Kidney epithelial cell (primary cell): ENCODE measurements around a stretch of chr1.

- RAMPAGE, long total RNA, result no peak
- RRBS, result no CpG with 5 or more reads among the region's 18 CpGs
Observed at GRCh38 chr1:178536657-178537635, 24.0 kb downstream of the TEX35 start.

DNA sequence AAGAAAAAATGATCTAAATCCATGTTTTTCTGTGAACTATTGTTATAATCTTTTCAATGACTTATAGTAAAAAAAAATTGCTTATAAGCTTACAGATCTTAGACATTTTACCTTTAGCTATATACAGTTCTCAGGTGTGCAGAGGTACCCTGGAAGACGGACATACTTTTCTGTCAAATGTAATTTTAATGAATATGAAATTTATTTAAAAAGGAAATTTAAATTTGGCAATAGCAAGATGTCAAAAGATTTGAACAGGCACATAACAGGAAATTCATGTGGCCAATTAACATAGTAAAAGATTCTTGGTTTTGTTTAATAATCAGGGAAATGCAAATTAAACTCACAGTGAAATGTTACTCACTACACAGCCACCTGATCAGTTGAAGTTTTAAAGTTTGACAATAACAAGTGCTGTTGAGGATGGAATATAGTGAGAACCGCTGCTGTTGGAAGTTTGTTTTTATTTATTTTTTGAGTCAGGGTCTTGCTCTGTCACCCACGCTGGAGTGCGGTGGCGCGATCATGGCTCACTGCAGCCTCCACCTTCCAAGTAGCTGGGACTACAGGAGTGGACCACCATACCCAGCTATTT is 63.9 kb downstream of the TEX35 start:
- RAMPAGE, long total RNA, result no peak
- RRBS, result no CpG with 5 or more reads among the region's 6 CpGs

DNA sequence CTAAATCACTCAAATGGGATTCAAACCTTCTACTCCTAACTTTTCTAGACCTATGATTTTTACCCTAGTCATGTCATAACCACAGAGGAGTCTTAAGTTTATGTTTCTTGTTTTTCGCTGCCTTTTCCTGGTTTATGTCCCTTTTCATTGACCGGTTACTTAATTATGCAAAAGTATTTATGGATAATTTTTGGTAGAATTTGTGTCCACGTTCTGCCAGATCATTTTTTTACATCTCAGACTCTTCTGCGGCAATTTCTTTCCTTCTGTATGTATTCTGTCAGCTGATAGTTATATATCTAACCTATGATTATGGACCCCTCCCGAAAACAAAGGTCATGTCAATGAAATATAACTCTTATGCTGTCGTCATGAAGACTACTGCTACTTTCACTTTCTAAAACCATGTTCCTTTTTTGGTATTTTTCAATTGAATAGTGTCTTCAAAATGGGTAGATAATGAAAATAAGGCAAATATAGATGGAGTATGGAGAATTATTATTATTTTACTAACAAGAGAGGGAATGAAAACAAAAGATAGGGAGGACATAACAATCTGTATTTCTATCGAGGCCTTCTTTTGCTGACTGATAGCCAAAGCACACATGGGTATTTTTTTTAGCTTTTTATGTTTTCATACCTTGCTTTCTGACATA is 3.3 kb downstream of the ANGPTL1 start:
- RAMPAGE, long total RNA, result no peak
- RRBS, result no CpG with 5 or more reads among the region's 7 CpGs

GRCh38 chr1:179002437-179002766 is 23.3 kb upstream of the FAM20B start:
- RAMPAGE, long total RNA, result no peak
- RRBS, result no CpG with 5 or more reads among the region's 7 CpGs

- RAMPAGE, long total RNA, result no peak
- RRBS, result no CpG with 5 or more reads among the region's 1 CpG
Observed at GRCh38 chr1:179141898-179142440, 60.1 kb downstream of the TOR3A start.

DNA sequence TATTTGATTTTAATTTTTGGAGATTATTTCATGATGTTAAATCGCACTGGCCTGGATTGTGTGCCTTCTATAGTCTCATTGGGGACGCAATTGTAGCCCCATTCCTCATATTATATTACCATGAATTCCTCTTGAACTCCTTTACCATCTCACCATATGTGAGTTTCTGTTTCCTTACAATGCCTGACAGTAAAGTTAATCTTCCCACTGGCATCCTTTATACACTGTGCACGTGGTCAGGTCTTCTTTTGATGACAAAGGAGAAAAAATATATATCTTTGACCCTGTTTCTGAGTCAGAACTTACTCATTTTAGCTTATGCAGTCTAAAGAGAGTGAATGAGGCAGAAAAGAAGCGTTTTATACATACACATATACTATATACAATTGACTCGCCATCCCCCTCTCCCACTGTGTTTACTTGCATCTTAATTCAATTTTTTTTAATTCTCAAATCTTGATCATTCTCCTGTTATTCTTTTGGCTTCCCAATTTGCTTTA is 820 bp upstream of the ABL2 start:
- RAMPAGE, long total RNA, result no peak
- RRBS, result no CpG with 5 or more reads among the region's 5 CpGs

GRCh38 chr1:179729814-179730567 is 13.1 kb upstream of the FAM163A start:
- RAMPAGE, long total RNA, result no peak
- RRBS, result no CpG with 5 or more reads among the region's 7 CpGs

GRCh38 chr1:179990433-179990919 is 35.9 kb downstream of the CEP350 start:
- RAMPAGE, long total RNA, result no peak
- RRBS, result no CpG with 5 or more reads among the region's 3 CpGs

DNA sequence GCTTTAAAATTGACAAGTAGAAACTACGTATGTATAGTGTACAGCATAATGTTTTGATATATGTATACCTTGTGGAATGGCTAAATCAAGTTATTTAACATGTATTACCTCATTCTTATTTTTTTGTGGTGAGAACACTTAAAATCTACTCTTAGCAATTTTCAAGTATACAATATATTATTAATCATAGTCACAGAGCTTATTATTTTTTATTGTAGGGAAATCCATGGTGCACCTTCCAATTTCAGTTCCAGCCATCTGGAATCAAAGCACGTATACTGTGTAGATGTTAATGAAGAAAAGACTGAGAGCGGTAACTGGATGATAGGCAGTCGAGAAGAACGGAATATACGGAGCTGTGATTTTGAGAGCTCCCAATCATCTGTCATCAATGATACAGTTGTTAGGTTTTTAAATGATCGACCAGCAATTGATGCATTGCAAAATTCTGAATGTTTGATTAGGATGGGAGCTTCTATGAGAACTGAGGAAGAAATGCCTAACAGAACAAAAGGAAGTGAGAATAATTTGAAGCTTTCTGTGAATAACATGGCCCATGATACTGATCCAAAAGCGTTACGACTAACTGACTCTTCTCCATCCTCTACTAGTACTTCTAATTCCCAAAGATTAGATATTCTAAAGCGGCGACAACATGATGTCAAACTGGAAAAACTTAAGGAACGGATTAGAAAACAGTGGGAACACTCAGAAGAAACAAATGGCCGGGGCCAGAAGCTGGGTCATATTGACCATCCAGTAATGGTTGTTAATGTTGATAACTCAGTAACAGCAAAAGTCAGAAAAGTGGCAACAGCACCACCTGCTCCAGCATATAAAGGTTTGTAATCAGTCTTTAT is 42.0 kb downstream of the CEP350 start:
- RAMPAGE, long total RNA, result no peak
- RRBS, result no CpG with 5 or more reads among the region's 13 CpGs

DNA sequence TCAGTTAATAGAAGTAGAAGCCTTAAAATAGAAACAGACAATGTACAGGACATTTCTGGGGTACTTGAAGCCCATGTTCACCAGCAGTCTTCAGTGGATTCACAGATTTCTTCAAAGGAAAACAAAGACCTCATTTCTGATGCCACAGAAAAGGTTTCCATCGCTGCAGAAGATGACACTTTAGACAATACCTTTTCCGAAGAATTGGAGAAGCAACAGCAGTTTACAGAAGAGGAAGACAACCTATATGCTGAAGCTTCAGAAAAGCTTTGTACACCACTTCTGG is 60.7 kb upstream of the QSOX1 start:
- RAMPAGE, long total RNA, result no peak
- RRBS, result no CpG with 5 or more reads among the region's 2 CpGs

DNA sequence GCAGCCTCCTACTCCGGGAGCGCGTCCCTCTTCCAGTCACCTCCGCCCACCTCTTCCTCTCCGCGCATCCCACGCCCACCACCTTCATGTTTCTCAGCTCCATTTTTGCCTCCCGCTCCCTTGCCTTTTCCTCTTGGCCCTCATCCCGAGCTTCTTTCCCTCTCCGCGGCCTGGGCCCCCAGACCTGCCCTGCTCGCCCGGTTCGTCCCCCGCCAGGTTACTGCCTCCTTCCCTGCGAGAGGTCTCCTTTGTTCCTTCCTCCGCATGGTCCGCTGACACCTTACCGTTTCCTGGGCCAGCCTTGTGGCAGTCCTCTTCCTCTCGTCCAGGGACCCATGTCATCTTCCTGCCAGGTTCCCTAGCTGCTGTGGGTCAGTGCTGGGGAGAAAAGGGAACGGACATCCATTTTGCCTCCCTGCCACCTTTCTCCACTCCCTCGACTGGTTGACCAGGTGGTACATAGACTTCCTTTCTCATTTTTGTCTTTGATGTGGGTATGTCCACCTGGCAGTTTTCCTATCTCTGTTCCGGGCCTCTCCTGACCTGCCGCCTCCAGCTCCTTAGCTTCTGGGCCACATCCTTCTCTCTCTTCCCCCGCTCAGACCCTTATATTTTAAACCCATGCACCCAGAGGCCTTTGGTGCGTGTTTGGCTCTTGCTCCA is 700 bp downstream of the QSOX1 start:
- RAMPAGE, long total RNA, result no peak
- RRBS, result no CpG with 5 or more reads among the region's 26 CpGs

DNA sequence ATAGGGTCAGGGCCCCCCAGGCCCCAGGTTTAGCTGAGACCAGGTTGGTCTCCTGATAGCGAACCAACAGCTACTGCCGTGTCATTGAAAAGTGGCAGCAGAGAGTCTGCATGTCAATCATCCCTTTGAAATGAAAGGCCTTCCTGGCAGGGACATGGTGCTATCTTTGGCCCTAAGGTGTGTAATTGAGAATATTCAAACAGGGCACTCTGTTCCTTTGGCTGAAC is 12.9 kb downstream of the QSOX1 start:
- RAMPAGE, long total RNA, result no peak
- RRBS, result no CpG with 5 or more reads among the region's 2 CpGs

DNA sequence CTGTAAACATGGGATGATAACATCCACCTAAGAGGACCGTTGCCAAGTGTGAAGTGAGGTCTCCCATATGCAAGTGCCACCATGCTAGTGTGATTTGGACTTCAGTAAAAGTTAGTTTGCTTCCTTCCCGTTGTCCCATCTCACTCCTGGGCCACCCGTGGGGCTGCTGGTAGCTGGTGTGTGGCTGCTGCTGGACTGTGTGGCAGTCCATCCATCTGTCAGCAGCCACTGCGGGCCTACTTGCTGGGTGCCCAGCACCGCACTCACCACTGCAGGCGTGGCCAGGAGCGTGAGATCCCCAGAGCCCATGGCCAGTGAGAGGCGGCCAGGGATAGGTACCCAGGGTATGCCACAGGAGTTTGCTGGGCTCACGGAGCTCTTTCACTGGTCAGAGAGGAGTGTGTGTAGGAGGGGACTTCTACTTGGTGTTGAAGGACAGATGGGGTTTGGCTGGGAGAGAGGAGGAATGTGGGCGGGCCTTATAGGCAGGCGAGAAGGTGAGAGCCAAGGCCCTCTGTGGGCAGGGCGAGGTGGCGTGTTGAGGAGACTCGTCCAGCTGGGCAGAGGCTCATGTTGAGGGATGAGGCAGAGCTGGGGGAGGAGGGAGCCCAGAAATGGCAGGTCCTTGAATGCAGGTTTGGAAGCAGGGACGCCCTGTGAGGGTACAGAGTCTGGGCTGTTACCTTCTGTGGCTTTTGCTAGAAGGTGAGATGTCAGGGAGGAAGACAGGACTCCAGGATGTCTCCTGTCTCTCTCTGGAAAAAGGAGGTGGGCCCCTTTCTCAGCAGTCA is 15.0 kb downstream of the QSOX1 start:
- RAMPAGE, long total RNA, result no peak
- RRBS, result no CpG with 5 or more reads among the region's 15 CpGs

DNA sequence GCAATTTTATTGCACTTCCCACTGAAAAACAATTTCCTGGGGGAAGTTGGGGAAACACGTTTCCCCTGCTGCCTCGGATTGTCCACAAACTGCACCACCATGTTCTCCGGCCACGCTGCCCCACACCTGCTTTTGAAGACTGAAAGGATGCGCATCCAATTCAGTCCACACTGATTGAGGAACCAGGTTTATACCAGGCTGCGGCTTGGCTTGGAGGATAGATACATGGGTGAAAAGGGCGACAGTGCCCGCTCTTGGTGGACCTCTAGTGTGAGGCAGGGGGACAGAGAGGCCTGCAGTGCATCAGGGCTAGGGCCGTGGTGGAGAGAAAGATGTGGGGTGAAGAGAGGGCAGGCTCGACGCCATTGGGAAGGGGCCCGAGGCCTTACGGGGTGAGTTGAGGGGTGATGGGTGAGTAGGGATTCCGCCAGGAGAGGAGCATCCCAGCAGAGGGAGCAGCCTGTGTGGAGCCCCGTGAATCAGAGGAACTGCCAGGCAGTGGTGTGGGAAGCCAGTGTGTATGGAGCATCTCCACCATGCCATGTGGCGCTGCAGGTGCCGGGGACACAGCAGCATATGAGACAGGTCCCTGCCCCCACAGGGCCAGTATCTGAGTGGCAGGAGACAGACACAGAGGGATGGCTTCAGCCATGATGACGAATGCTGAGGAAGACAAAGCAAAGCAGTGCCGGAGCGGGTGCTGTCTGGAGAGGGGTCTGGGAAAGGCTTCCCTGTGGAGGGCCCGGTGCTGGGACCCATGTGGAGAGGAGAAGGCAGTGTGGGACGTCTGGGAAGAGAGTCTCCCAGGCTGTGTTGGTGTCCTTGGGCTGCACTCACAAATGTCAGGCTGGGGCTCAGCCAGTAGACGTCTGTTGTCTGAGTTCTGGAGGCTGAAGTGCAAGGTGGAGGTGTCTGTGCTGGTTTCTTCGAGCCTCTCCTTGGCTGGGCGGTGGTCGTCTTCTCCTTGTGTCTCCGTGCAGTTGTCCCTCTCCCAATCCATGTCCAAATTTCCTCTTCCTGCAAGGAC is 36.6 kb downstream of the QSOX1 start:
- RAMPAGE, long total RNA, result no peak
- RRBS, result 97% methylated on average over 3 of the region's 27 CpGs

GRCh38 chr1:180269958-180270267 is 39.8 kb downstream of the LHX4 start:
- RAMPAGE, long total RNA, result no peak
- RRBS, result no CpG with 5 or more reads among the region's 4 CpGs

DNA sequence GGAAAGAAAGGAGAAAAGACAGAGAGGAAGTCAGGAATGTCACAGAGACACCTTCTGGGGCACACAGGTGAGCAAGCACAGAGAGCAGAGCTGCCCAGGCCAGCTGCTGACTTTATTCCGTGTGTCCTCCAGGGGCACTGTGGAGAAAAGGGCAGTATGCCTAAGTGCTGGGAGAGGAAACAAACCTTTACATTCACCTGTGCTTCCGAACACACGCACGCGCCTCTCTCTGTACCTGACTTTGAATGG is 40.1 kb downstream of the LHX4 start:
- RAMPAGE, long total RNA, result no peak
- RRBS, result no CpG with 5 or more reads among the region's 5 CpGs

- RAMPAGE, long total RNA, result no peak
- RRBS, result no CpG with 5 or more reads among the region's 5 CpGs
Observed at GRCh38 chr1:180913681-180914019, 953 bp downstream of the KIAA1614 start.

GRCh38 chr1:180940629-180941164 is 28.0 kb downstream of the KIAA1614 start:
- RAMPAGE, long total RNA, result no peak
- RRBS, result 72% methylated on average over 3 of the region's 10 CpGs

GRCh38 chr1:181033032-181033561 is 686 bp upstream of the MR1 start:
- RAMPAGE, long total RNA, result no peak
- RRBS, result no CpG with 5 or more reads among the region's 2 CpGs

DNA sequence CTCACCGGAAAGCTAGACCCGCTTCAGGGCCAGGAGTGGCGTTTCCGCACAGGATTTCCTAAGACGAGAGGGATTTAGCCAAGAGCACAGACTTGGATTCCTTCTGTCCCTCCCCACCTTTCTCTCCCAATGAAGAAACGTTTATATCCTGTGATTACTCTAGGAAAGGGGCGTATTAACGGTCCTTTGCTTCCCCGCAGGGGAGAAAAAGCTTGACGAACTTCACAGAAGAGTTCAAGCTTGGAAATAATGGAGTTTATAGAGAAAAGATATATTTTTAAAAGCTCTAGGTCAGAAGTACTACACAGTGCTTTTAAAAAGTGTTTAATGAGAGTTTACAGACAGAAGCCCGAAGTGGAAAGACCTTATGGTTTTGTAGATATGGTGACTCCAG is 1.8 kb downstream of the IER5 start:
- RAMPAGE, long total RNA, result no peak
- RRBS, result no CpG with 5 or more reads among the region's 11 CpGs